ENCODE data around the genes RELT and DNAJB13.

DNA sequence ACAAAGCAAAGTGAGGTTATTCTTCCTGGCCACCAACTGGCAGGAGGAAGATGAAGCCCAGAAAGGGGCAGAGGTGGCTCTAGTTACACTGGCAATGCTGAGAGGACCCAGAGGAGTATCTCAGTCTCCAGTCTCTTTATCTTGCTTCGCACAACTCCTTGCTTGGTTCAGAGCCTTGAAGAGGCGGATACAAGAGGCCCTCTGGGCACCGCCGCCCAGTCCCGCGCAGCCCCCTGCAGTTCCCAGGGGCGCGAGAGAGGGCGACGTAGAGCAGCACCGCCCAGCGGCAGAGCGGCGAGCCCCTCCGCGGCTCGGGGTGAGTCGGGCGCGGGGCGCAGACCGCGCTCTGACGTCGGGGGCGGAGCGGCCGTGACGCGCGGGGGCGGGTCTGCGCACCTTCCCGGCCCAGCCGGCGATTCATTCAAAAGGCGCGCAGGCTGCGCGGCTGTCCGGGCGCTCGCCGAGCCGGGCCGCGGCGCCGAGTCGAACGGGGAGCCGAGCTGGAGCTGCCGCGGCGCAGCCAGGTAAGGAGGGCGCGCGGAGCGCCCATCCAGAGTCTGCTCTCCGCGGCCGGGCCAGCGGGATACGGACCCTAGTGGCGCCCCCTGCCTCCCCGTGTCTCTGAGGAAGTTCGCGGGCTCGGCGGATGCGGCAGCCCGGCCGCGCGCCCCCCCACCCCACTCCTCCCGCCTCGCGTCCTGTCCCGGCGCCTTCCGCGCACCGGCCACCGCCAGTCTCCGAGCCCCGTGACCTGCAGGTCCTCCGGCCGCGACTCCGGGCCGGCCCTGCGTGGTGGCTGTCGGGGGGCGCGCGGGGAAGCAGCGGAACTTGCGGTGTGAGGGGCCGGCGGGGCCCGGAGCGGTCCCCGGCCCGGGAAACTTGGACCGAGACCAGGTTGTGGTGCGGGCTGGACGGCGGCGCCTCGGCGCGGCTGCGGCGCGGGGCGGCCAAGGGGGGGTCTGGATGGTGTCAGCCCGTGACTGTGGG, at the start of gene RELT:
Gene RELT, plus strand, starts transcription at position 424 of the 987 bp plus-strand sequence.
- PRO-cap, result bidirectional peak, plus-strand start at position 424 of the sequence, minus-strand start at position 235 of the sequence; bidirectional peak, plus-strand start at position 680 of the sequence, minus-strand start at position 740 of the sequence

DNA sequence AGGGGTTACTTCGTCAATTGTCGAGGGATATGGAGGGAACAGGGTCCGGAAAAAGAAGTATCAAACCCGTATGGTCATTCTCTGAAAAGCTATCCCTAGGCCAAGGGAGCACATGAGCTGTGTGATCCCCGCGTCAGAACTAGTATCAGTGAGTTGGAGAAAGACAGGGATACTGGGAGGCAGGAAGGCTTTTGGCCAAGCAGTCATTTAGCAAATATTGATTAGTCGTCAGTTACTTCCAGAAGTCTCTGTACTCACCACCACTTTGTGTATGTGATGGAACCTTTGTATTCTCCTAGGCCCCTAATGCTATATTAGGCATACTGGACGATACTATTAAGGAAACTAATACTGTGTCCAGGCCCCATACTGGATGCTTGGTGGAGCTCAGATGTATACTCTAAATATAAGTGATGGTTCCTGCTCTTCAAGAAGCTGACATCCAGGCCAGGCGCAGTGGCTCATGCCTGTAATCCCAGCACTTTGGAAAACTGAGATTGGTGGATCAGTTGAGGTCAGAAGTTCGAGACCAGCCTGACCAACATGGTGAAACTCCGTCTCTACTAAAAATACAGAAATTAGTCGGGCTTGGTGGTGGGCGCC, 461 bp downstream of the PAAF1 start:
- PRO-cap, result no peak

DNA sequence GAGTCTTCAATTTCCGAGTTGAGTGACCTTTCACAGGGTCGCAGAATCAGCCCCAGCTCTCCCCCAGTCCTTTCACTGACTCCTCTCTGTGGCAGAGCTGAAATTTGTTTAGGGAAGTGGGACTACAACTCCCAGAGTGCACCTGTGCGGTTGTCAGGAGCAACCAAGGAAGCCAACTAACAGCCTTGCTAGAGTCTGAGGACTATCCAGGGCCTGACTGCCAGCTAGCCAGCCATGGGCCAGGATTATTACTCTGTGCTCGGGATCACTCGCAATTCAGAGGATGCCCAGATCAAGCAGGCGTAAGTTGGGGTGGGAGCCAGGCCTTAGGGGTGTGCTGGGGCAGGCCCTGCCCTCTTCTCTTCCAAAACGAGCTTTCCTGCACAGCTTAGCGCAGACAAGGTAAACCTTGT, at the start of gene DNAJB13:
Gene DNAJB13, plus strand, starts transcription at position 191 of the 413 bp plus-strand sequence.
- PRO-cap, result no peak

- PRO-cap, result unidirectional peak, minus-strand start at chr11:73969514
These were observed 13.2 kb downstream of the UCP2 start for GRCh38 chr11:73969302-73969947.

- PRO-cap, result unidirectional peak, plus-strand start at chr11:73981870; unidirectional peak, plus-strand start at chr11:73981912
These were observed 1.1 kb downstream of the UCP2 start for GRCh38 chr11:73981197-73982294.

DNA sequence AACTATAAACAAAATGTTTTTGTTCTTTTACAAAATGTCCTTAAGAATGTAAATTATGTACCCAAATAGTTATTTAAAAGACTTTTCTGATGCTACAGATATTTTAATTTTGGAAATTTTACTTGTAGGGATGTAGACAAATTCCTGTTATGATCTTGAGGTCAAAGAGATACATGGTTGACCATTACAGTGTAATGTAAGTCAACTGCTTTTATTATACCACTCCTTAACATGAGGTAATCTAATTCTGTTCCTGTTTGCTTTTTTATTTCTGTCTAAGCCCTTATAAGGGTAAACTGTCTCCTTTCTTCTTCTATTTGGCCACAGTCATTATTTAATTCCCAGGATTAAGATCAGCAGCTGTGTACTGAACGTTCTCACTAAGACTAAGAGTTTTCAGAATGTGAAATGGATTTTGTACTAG, 32.9 kb downstream of the C2CD3 start:
- PRO-cap, result no peak

GRCh38 chr11:74325555-74326204, 14.2 kb upstream of the P4HA3 start:
- PRO-cap, result no peak

- PRO-cap, result no peak
These were observed 20.0 kb upstream of the POLD3 start for GRCh38 chr11:74572310-74572854.

- PRO-cap, result no peak
These were observed 12.9 kb upstream of the POLD3 start for GRCh38 chr11:74579579-74579792.

DNA sequence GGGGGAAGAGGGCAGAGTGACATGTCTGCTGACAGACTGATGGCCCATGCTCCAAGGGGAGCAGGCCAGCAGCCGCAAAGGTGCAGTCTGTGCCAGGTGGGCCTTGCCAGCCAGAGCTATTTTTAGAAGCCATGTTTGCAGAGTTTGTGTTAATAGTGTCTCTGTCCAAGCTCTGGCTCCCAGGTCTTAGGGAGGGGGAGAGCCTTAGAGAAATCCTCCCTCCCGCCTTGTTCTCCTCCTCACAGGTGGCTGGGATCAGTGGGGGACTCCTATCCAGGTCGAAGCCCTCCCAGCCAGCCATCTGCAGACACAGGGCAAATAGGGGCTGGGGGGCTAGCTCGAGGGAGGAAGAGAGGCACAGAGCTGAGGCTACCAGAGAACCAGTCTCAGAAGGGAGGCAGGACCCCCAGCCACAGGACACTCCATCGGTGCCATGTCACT, 49.4 kb downstream of the CHRDL2 start:
- PRO-cap, result no peak

DNA sequence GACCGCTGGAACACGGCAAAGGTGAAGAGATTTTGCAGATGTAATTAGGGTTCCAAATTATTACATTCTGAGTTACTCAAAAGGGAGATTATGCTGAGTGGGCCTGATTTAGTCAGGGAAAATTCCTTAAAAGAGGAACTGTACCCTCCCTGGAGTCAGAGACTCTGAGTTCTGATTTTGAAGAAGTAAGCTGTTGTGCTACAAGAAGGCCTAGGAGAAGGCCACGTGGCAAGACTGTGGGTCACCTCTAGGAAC, 45.4 kb downstream of the CHRDL2 start:
- PRO-cap, result no peak

DNA sequence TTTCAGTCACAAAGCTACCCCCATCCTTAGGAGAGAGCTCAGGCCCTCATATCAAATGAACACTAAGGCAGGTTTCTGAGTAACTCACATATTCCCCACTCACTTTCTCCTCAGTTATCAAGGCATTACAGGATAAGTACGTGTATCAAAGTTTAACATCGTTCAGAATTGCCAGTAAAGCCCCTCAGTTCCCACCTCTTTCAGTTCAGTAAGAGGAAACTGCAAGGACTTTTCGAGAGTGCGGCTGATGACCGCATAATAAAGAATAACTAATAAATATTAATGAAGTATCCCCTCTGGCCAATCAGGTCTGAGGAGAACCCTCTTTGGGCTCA, 246 bp upstream of the RNF169 start:
- PRO-cap, result bidirectional peak, plus-strand start outside the sequence, minus-strand start at position 202 of the sequence

- PRO-cap, result no peak
These were observed 93.0 kb downstream of the RNF169 start for GRCh38 chr11:74841357-74842386.

- PRO-cap, result no peak
These were observed 88.9 kb downstream of the XRRA1 start for GRCh38 chr11:74859877-74860577.

- PRO-cap, result no peak
These were observed 10.8 kb upstream of the SLCO2B1 start for GRCh38 chr11:75139963-75140642.

DNA sequence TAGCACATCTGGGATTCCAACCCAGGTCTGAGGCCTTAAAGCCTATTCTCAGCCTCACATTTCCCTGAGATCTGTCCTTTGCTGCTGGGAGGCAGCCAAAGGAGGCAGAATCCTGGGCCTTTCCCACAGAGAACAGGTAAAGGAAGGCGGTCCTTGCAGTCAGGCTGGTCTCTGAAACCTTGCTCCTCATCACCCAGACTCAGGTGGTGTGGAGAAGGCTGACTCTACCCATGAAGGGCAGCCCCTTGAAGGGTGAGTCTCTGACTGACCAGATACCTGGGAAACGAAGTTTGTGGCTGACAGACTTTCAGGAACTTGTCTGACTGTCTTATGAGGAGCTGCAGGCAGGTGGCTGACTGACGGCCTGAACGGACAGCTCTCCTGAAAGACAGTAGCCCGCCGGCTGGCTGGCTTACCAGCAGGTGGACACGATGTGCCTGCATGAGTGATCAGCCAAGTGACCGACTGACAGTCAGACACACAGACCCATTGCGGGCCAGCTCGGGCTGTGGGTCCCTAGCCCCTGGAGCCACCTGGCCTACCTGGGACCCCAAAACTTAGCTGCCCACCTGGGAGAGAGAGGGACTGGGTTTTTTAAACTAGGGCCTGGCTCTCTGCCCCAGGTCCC, 8.0 kb downstream of the SLCO2B1 start:
- PRO-cap, result no peak

- PRO-cap, result no peak
These were observed 21.3 kb downstream of the TPBGL start for GRCh38 chr11:75261915-75262327.

GRCh38 chr11:75263706-75264178, 23.2 kb downstream of the TPBGL start:
- PRO-cap, result no peak

DNA sequence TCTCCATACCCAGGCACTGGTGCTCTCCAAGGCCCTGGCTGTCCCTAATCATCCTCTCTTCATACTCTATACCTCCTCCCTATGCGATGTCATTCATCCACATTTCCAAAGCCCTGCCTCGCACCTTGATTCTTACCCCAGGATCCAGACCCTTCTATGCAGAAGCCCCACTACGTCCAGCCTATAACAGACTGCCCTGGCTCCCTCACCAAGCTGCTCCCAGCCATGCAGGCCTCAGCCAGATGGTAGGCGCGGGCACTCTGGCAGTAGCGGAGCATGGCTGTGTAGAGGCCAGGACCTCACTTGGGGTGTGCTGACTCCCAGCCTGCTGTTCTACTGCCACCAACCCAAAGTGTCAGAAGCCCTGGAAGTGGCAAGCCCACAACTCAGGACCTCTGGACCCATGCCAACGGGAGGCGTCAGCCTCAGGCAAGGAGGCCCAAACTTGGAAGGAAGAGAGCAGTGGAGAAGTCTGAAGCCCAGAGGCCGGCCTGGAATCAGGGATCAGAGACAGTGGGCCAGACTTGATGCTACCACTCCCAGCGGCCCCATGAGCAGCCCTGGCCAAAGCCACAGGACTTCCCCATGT, 4.6 kb downstream of the ARRB1 start:
- PRO-cap, result no peak

DNA sequence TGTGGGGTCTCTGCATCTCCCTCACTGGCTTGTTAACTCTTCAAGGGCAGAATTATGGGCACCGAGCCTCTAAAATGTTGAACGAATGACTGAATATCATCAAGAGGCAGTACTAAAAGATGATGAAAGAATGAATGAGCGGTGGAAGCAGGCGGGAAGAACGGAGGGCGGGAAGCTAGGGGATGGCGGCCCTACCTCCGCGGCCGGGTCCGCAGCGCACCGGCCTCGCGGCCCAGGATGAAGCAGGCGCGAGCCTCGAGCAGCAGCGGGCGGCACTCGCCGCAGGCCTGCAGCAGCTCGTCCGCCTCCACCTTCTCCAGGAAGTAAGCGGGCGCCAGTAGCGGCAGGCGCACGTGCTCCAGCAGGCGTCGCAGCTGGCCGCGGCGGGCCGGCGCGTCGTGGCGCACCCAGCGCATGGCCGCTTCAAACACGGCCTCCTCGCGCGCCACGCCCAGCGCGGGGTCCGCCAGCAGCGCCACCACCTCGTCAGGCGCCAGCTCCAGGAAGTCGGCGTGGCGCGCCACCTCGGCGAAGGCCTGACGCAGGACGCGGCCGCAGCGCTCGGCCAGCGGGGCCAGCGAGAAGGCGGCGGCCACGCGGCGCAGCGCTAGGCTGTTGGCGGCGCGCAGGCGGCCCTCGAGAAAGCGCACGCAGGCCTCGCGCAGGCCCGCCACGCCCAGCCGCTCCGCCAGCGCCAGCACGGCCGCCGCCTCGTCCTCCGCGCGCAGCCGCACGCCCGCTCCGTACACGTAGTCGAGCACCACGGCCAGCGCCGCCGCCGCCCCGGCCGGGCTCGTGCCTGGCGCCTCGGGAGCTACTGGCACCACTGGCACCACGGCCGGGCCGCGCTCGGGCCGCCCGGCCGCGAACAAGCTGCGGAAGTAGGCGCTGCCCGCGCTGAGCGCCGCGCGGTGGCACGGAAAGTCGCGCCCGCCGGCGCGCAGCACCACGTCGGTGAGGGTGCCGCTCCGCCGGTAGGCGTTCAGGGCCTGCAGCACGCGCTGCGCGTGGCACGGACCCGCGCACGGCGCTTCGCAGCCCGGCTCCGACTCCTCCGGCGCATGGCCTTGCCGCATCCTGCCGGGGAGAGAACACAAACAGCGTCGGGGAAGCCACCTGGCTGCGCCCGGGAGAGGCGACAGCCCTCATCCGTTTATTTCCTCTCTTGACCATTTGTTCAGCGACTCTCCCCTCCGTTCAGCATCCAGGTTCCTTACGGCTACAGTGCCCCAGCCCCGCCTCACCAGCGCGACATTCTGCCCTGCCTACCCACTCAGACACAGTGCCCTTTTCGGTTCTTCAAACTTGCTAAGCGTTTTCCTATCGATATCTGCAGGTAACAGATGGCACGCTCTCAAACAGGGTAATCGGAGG, 3.0 kb downstream of the KLHL35 start:
- PRO-cap, result unidirectional peak, plus-strand start at position 496 of the sequence

All from colic lymph node (tissue), 1 donor.